SJCRH30 (cell line): ENCODE measurements around a stretch of chr16.

- RAMPAGE, long total RNA, result no peak
Observed at GRCh38 chr16:86396839-86397431, 113.4 kb upstream of the FOXF1 start.

GRCh38 chr16:86508962-86509356 is 1.4 kb upstream of the FOXF1 start:
- RAMPAGE, long total RNA, result no peak

- RAMPAGE, long total RNA, result no peak
Observed at GRCh38 chr16:86512586-86513500, 2.5 kb downstream of the FOXF1 start.

DNA sequence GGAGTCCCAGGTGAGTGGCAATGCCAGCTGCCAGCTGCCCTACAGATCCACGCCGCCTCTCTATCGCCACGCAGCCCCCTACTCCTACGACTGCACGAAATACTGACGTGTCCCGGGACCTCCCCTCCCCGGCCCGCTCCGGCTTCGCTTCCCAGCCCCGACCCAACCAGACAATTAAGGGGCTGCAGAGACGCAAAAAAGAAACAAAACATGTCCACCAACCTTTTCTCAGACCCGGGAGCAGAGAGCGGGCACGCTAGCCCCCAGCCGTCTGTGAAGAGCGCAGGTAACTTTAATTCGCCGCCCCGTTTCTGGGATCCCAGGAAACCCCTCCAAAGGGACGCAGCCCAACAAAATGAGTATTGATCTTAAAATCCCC is 2.1 kb downstream of the FOXC2 start:
- RAMPAGE, long total RNA, result no peak

GRCh38 chr16:86576788-86577731 is 1.3 kb upstream of the FOXL1 start:
- RAMPAGE, long total RNA, result no peak

GRCh38 chr16:86597795-86598488 is 19.6 kb downstream of the FOXL1 start:
- RAMPAGE, long total RNA, result no peak

DNA sequence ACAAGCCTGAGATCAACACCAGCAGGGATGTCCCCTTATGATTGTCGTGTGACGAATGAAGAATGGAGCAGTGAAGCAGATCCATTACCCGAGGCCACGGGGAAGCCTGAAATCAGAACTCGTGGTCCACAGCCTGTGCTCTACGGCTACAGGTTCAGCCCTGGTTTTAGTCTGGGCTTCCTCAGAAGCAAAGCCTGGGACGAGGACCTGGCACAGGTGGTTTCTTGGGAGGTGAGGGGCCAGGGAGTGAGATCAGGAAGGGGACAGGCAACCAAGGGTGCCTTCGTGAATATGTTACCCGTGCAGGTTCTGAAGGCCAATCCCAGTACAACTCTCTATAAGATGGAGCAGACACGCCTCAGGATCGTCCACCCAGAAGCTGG is 61.2 kb downstream of the FOXL1 start:
- RAMPAGE, long total RNA, result no peak

DNA sequence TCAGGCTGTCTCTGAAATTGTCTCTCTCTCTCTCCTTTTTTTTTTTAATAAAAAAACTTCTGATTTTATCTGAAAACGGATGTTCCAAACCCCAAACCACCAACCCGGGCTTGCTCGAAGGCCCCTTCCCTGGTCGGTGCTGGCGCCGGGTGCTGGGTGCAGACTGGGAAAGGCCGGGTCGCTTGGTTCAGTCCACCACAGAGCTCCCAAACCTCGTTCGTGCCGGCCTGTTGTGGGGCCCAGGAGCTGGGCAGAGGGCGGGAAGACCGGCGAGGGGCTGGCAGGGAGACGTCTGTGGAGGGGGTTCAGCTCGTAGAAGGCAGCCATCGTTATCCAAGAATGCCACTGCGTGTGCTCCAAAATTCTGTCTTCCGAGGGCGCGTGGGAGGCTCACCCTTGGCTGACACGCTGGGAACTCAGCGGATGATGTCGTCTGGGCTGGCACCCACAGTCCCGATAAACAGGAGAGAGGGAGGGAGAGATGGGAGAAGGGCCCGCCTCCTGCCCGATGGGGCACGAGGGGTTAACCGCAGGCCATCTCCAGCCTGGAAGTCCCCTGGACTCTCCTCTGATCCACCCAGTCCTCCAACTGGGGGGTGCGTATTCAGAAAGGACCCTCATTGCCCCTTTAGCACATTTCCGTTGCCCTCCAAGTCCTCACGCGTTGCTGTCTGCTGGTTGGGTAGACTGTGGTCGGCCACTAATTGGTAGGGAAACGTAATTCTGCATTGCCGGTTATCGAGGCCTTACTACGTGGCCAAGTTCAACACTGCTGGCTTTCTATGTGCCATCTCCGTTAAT is 103.1 kb downstream of the FOXL1 start:
- RAMPAGE, long total RNA, result no peak

DNA sequence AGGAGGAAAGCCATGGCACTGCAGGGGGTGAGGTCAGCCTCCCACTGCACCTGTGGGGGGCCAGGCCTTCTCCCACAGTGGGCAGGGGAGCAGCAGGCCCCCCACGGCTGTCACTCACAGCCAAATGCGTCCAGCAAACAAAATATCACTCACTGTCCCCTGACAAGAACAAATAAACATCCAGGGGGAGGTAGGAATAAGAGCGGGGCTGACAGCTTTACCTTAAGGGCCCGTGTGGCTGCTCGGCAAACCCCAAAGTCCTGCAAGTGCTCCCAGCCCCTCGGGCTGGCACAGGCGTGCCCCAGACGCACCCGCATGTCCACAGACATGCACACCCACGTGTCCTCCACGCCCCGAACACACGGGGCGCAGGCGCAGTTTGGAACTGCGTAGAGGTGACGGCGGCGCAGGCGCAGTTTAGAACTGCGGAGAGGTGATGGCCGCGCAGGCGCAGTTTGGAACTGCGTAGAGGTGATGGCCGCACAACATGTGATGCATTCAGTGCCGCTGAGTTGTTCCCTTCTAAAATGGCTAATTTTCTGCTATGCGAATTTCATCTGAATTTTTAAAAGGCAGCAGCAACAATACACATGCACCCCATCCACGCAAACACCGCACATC is 291.2 kb downstream of the FOXL1 start:
- RAMPAGE, long total RNA, result no peak

- RAMPAGE, long total RNA, result no peak
Observed at GRCh38 chr16:86984790-86985198, 332.4 kb downstream of the C16orf95 start.

GRCh38 chr16:87043322-87043790 is 273.8 kb downstream of the C16orf95 start:
- RAMPAGE, long total RNA, result no peak

DNA sequence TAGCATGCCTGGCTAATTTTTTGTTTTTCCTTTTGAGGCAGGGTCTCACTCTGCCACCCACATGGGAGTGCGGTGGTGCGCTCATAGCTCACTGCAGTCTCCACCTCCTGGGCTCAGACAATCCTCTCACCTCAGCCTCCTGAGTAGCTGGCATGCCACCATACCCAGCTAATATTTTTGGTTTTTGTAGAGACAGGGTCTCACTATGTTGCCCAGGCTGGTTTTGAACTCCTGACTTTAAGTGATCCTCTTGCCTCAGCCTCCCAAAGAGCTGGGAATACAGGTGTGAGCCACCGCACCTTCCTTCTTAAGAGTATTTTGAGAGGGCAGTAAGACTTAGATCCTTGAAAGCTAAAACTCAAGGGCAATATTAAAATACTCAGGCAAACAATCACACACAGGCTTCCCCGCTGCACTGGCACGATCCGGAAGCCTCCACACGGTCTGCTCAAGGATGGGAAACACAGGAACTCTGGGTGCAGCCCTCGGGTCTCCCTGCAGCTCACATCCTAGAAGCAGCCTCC is 24.9 kb upstream of the C16orf95 start:
- RAMPAGE, long total RNA, result no peak

GRCh38 chr16:87368318-87368739 is 15.2 kb downstream of the FBXO31 start:
- RAMPAGE, long total RNA, result no peak

DNA sequence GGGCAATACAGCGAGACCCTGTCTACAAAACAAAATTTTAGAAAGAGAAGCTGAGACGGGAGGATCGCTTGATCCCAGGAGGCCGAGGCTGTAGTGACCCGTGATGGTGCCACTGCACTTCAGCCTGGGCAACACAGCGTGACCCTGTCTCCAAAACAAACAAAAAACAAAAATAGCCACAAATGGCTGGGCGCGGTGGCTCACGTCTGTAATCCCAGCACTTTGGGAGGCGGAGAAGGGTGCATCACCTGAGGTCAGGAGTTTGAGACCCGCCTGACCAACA is 1.1 kb upstream of the FBXO31 start:
- RAMPAGE, long total RNA, result no peak

- RAMPAGE, long total RNA, result no peak
Observed at GRCh38 chr16:87387909-87388946, 3.9 kb upstream of the MAP1LC3B start.

DNA sequence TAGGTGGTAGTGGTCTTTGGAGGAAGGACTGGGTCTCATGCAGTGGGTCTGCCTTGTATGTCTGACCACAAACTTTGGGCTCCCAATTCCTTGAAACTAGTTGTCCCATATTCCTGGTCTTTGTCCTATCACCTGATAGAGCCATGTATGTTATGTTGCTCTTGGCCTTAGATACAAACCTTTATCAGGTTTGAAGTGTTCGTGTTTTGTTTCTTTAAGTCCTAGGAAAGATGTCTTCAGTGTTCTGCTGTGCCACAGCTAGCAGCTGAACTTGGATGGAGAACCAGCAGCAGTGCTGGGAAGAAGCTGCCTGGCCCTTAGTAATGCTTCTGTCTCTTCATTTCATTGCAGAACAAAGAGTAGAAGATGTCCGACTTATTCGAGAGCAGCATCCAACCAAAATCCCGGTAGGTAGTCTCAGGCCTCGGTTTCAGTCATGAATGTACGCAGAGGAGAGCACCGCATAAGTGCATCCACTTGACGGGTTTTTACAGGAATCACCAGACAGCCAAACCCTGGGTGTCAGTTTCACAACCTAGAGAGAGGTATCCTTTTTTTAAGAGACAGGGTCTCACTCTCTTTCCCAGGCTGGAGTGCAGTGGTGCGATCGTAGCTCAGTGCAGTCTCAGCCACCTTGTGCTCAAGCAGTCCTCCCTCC is 6.5 kb downstream of the MAP1LC3B start:
- RAMPAGE, long total RNA, result no peak

- RAMPAGE, long total RNA, result no peak
Observed at GRCh38 chr16:87404610-87405230, 12.6 kb downstream of the MAP1LC3B start.

- RAMPAGE, long total RNA, result no peak
Observed at GRCh38 chr16:87469069-87469656, 23.7 kb downstream of the ZCCHC14 start.

- RAMPAGE, long total RNA, result no peak
Observed at GRCh38 chr16:87700739-87701352, 64.9 kb downstream of the KLHDC4 start.

DNA sequence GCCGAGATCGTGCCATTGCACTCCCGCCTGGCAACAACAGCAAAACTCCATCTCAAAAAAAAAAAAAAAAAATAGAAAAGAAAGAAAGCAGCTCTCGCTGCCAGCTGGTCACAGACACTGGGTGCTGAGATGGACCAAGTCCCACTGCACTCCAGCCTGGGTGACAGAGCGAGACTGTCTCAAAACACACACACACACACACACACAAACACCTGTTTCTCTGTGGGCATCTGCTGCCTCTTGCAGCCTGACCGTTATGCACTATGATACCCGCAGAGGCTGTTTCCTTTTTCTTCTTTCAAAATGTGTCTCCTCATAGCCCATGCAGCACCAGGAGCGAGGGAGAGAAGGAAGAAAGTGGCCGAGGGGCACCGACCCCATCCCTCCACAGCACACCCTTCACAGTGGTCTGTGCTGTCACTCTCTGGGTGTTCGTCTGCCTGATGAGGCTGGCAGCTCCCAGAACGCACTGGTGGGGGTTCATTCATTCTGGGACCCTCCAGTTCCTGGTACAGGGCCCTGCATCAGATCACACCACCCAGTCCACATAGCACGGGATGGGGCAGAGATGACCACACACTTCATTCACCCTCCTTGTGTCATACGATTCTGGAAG is 37.0 kb upstream of the KLHDC4 start:
- RAMPAGE, long total RNA, result no peak